Endodermal cell (in vitro differentiated cells): ENCODE results near the genes MAB21L2 and GATB.

GRCh38 chr4:150395976-150396501, 185.9 kb upstream of the MAB21L2 start:
- PRO-cap, result no peak

- PRO-cap, result no peak
Observed at GRCh38 chr4:150581320-150582720, at the start of gene MAB21L2. Gene MAB21L2, plus strand, starts transcription at chr4:150582151.

DNA sequence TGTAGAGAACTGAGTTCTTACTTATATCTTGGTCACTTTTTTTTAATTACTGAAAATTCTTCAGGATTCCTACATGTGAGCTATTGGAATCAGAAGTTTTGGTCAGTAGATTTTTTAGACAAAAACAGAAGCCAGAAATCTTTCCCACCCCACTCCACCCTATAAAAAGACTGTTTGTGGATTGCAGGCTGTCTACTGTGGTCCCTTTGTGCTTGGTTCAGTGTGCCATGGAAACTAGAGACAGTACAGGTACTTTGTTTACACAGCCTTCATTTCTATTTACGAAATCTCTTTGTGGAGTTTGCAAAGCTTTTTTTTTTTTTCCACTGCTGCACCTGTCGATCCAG, 20.1 kb upstream of the LRBA start:
- PRO-cap, result no peak

GRCh38 chr4:151102880-151103519, 3.6 kb downstream of the RPS3A start:
- PRO-cap, result no peak

- PRO-cap, result no peak
Observed at GRCh38 chr4:151103520-151104489, 4.4 kb downstream of the RPS3A start.

DNA sequence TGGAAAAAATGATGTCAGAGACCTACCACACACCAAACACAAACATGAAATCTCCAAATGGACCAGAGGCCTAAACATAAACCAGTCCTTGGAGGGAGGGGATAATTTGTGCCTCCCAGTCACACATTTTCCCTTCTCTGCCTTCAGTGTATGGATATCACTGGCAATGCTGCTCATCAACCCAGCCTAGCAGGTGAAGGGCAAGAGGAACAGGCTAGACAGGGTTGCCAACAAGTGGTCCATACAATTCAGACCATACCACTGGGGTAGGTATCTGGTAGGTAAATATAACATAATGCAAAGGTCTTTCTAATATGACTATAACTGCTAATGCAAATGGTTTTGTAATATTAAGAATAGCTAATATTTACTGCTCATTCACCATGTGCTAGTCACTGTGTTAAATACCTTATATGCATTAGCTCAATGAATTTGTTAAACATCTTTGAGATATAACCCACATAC, 42.4 kb downstream of the RPS3A start:
- PRO-cap, result no peak

GRCh38 chr4:151251638-151252795, 24.9 kb upstream of the PRSS48 start:
- PRO-cap, result no peak

DNA sequence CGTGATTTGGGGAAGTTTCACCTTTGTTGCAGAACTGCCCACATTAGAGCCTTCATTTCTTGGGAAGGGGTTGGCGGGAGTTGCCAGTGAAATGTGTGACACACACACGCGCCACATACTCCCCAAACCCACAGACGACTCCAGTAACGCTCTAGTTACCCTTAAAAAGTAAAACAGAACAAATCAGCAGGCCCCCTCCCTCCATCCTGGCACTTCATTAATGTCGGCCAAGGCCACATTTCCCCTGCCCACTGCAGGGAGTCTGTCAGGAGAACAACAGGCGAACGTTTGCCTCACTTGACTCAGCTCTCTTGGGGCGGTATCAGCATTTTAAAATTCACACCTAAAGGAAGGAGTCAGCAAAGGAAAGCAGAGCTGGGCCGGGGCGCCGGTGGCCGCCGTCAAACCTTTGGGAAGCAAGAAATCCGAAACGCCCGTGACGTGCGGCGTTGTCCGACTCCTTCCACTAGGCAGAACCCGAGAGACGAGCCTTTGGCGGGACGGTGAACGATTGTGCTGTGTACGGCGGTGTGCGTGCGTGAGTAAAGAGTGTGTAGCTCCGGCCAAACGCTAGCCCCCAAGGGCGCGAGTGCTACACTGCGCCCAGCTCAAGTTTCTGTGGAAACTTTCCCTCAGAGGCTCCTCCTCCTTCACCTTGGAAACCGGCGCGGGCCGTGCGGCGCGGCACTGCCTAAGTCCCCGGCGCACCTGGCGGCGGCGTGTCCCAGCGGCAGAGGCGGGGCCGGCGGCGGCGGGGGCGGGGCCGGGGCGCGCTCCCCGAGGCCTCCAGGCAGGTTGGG, 484 bp upstream of the FHIP1A start:
- PRO-cap, result bidirectional peak, plus-strand start at position 367 of the sequence, minus-strand start at position 222 of the sequence; bidirectional peak, plus-strand start at position 469 of the sequence, minus-strand start at position 486 of the sequence

DNA sequence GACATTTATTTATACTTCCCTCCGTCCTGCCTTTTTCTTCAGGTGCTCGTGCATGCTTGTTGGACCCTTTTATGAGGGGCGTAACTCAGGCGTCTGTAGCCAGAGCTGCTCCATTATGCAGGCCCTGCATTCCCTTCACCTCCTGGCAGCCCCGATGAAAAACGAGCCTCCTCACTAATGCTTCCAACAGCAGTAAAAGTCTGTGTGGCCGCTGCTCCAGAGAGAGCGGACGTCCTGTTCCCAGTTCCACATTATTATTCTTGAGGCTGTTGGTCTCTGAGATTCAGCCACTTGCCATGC, 101.2 kb downstream of the GATB start:
- PRO-cap, result no peak

GRCh38 chr4:151671412-151672050, 89.3 kb downstream of the GATB start:
- PRO-cap, result no peak

GRCh38 chr4:151760879-151761630, at the start of gene GATB:
Gene GATB, minus strand, starts transcription at chr4:151761007.
- PRO-cap, result bidirectional peak, plus-strand start at chr4:151761218, minus-strand start at chr4:151760985

GRCh38 chr4:152106285-152106718, 345.5 kb upstream of the GATB start:
- PRO-cap, result no peak

DNA sequence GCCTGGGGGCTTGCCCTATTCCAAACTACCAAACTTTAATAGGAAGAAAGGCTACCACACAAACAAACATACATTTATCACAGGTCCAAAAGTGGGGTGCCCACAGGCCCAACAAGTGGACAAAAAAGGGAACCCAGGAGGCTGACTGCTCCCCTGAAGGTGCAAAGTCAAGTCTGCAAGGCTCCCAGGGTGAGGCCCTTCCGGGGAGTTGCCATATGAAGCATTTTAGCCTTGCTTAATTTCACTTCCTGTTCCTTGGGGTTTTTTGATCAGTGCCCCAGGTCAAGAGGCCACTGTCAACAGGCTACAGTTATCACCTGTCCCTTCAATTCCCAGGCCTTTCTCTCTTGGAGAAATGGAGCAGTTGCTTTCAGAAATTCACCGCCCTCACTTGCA, 36.5 kb downstream of the TMEM154 start:
- PRO-cap, result no peak

DNA sequence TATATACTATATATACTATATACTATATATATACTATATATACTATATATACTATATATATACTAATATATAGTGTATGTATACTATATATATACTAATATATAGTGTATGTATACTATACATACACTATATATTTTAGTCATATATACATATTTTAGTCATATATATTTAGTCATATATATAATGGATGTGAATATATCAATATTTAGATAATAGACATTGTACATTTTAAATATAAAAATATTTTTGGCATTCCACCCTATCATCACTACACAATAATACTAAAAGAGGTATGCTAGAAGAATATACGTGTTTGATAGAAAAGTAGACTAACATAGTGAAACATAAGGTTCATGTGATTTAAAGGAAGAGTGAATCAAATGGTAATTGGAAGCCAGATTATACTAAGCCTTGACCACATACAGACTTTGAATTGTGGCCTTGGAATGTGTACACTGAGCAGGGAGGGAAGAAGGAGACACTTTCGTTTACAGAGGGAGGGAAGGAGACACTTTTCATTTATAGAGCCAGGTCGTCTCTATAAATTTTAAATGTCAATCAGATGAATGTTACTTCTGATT, 46.2 kb upstream of the FHDC1 start:
- PRO-cap, result no peak

GRCh38 chr4:152942960-152943587, 7.0 kb downstream of the FHDC1 start:
- PRO-cap, result no peak

- PRO-cap, result no peak
Observed at GRCh38 chr4:152972878-152973533, 36.9 kb downstream of the FHDC1 start.

GRCh38 chr4:152985718-152986091, 49.6 kb downstream of the FHDC1 start:
- PRO-cap, result no peak

DNA sequence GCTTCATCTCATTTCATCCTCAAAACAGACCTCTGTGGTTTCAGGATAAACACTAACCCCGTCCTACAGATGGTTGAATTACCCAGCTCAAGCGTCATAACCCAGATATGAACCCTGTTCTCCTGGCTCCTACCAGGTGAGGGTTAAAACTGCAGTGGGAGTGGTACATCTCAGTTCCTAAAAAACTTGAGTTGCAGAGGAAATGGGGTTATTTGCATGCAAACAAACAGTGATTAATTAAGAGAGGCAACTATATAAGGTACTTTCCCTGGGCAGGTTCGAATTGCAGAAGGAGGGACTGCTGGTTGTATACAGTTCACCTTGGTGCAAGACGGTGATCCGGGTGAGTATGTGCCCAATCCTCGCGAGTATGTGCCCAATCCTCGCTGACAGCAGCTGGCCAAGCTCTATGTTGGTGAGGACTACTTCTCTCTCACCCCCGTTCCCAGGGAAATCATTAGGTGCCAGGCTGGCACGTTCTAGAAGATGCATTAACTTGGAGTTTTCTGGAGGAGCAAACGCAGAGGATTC, 72.6 kb downstream of the FHDC1 start:
- PRO-cap, result no peak

DNA sequence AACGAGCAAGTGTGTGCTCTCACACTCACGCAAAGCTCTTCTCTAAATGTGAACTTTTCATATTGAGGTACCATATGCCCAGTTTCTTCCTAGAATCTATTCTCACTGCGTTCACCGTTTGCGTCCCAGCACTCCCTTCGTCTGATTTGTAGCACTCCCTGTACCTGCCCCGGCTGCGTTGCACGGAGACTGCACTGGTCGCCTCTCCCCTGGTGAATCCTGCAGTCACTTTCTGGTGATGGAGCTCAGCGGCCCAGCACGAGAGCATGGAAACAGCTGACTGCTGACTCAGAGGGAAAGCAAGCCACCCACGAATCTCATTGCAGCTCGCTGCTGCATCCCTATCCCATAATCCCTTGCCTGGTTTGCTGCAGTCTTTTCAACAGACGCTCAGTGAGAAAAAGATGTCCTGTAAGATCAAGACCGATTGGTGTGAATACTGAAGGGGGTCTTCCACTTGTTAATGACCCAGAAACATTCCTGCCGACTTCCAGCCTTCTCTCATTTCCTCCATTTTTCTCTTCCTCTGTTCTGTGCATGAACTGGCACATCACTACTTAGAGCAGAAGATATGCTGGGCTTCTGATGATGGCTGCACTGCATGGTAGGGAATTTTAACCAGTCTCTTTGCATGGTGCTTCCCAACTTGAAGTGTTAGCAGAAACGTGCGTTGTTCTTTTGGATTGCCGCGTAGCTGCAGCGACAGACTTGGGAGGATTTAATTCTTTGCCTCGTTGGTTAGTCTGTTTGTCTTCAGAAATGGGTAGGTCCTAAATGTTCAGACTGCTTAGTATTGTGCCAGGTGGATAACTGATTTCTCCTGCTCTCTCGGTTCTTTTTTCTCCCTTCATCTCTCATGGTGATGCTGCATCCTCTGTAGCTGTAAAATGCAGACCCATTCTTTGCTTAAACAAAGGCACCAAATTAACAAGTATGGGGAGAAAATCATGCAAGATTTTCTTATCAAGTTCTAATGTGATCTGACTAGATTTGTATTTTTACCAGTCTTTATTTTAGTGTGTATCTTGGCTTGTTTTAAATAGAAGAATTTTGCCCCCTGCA, 53.1 kb downstream of the TRIM2 start:
- PRO-cap, result bidirectional peak, plus-strand start at position 376 of the sequence, minus-strand start at position 234 of the sequence; unidirectional peak, minus-strand start at position 860 of the sequence

DNA sequence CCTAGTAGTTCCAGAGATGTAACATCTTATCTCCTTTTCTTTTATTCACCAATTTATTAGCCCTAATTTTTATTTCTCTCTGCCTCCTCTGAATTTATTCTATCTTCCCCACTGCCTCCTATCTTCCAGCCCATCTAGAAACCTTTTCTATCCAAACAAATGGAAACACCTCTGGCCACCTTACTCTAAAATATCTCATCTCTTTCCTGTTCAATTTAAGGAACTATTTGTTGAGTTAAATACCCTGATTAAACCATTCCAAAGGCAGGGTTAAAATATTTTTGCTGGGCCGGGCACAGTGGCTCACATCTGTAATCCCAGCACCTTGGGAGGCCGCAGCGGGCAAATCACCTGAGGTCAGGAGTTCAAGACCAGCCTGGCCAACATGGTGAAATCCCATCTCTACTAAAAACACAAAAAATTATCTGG, 25.3 kb upstream of the MND1 start:
- PRO-cap, result no peak